Thoracic aorta (tissue), 1 donor: ENCODE data around the gene RUFY1.

DNA sequence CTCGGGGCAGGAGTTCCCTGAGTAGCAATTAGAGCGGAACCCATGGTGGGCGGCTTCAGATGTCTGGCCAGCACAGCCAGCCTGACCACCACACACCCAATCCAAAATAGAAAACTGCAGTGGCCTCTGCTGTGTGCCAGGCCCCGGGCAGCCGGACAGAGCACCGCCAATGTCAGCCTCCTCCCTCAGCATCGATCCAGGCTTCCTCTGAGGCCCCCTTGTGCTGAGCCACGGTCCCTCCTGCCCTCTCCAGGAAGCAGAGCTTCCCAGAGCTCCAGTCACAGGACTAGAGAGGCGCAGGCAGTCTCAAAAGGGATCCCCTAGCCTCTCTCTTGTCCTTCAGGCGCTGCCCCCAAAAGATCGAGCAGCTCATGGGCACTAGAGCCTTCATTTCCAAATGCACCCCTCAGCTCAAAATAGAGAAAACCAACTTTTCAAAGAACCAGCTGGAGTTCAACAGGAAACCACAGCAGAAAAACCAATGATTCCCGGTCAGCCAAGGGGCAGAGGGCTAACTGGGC is 2.6 kb downstream of the ADAMTS2 start:
- RAMPAGE, long total RNA = no peak

DNA sequence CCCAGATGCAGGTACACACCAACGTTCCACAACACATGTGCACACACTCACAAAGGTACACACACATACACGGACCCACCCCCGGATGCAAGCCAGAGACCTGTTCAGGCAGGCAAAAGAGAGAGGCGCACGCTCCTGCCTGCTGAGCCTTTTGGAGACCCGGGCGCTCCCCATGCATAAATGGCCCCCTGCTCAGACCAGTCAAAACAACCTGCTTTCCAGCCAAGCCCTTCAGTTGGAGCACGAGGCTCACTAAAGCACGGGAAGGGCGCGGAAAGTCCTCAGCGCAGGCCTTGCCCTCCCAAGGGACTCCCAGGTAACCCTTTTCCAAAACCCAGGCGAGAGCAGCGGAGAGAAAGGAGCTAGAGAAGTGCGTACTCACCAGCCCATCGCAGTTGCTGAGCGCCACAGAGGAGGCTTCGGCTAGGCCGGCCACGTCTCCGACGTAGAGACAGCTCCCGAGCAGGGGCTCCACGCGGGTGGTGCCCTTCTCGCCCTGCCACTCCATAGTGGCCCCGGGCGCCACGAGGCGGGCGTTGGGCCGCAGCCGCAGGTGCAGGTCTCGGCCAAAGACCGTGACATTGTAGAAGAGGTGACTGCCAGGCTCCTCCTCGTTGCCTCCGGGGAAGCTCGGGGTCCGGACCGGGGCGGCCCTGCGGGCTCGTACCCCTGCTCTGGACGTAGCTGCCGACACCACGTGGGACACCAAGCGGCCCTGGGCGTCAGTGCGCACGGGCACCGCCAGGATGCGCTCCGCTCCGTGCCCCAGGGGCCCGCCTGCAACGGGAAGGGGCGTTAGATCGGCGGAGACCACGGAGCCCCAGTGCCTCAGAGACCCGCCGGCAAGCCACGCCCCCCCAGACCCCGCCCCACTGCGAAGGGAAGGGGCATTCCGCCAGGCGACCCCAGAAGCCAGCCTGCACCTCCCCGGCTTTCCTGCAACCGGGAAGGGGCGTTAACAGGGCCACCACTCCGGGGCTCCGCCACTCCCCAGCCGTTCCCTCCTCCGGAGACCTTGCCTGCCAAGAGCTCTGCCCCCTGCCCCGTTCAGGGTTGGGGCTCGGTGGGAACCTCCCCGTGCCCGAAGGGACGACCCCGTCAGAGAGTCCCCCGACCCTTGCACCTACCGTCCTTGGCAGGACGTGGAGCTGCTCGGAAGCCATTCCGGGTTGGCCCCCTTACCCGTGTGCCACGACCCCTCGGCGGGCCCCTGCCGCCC is 1.5 kb downstream of the ADAMTS2 start:
- RAMPAGE, long total RNA = no peak

- RAMPAGE, long total RNA = no peak
Observed at GRCh38 chr5:179356486-179356796, 11.2 kb upstream of the ADAMTS2 start.

- RAMPAGE, long total RNA = no peak
Observed at GRCh38 chr5:179550071-179550706, at the start of gene RUFY1. Gene RUFY1 (plus strand): TSS chr5:179550554.

DNA sequence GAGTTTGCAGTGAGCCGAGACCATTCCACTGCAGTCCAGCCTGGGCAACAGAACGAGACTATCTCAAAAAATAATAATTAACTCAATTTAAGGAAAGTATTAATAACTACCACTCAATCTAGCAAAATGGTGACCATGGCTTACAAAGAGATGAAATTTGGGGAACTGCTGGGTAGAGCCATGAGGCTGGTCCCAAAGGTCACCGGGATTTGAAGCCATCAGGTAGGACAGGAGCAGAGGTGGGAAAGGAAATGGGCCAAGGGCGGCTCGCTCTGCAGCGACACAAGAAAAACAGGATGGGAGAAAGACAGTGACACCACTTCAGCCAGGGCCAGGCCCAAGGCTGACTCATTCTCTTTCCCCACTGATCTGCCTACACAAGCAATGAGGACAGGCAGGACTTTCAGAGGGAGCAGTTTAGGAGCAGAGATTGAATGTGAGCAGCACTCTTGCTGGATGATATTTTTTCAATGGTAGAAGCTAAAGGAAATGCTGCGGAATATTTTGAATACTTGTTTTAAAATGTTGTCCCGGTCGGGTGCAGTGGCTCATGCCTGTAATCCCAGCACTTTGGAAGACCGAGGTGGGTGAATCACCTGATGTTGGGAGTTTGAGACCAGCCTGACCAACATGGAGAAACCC is 3.5 kb downstream of the RUFY1 start:
- RAMPAGE, long total RNA = no peak

GRCh38 chr5:179613703-179614195 is 9.7 kb downstream of the HNRNPH1 start:
- RAMPAGE, long total RNA = no peak

- RAMPAGE, long total RNA = no peak
Observed at GRCh38 chr5:179614742-179615277, 8.7 kb downstream of the HNRNPH1 start.

DNA sequence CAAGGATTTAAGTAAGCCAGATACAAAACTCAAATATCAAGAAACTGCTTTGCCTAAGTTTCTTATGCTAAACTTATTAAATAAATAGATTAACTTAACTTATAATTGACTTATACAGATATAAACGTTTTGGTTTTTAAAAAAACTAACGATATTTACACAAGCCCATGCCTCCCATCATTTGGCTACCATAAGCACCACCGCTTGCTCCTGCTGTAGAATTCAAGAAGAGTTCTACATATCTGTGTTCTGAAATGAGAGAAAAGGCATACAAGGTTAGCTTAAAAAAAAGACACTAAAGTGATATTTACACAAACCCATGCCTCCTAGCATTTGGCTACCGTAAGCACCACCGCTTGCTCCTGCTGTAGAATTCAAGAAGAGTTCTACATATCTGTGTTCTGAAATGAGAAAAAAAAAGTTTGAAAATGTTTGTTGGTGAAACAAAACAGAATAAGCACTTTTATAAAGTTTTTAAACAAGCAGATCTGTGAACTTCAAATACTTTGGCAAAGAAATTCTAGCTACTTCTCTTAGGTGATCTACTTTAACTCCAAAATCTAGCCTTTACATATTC is 6.7 kb downstream of the HNRNPH1 start:
- RAMPAGE, long total RNA = no peak

DNA sequence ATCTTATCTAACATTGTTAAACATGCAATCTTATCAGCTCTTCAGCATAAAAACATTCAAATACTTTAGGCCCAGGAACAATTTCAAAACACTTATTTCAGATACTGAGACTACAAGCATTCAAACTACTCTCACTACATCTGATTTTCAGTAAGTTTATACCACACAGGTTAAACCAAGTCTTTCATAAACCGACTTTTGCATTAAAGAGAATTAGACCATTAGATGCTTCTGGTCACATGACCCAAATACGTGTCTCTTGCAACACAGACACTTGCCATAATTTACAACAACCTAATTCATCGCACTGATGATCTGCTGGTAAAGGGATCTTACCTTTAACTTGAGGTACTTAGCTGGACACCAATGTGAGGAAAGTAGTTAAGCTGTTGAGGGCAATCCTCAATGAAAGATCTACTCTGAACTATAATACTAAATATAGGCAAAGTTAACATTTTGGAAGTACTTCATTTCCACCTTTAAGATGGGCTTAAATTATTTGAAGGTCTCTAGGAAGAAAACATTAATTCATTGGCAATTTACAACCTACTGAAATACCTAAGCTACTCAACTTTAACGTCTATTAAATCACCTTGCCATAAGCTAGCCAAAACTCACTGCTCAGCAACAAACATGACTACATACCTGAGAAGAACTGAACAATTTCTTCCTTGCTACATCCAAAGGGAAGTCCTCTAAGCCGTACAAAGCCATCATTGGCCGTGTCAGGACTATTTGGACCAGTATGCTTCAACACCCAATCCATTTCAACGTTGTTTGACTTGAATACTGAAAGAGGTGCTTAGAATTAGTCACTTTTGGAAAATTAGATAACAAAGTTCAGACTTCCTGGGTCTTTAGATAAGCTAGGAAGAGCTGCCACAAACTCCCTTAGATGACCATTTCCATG is 3.0 kb downstream of the HNRNPH1 start:
- RAMPAGE, long total RNA = no peak

- RAMPAGE, long total RNA = start-site peak on the minus strand at chr5:179698592-179698616, 16 reads
Observed at GRCh38 chr5:179697708-179698818, 704 bp upstream of the CANX start.

DNA sequence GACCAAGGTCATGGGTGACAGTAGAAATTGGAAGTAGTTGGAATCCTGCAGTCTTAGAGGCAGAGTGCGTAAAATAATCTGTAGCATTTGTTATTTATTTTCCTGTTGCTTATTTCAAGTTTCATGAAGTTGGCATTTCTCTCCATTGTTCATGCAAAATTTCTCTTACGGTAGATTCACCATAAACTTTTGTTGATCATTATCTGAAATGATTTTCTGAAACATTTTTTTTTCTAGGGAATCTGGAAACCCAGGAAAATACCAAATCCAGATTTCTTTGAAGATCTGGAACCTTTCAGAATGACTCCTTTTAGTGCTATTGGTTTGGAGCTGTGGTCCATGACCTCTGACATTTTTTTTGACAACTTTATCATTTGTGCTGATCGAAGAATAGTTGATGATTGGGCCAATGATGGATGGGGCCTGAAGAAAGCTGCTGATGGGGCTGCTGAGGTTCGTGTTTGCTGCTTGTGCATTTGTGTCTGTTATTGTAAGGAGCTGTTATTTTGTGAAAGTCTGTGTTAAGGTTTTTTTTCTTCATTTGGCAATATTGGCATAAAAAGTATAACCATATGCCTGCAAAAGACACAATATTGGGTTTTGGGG is 10.0 kb upstream of the MAML1 start:
- RAMPAGE, long total RNA = start-site peak on the plus strand centred at position 384 of the sequence, 136 bp wide, 427 reads

- RAMPAGE, long total RNA = no peak
Observed at GRCh38 chr5:179731493-179731898, 1.1 kb upstream of the MAML1 start.

DNA sequence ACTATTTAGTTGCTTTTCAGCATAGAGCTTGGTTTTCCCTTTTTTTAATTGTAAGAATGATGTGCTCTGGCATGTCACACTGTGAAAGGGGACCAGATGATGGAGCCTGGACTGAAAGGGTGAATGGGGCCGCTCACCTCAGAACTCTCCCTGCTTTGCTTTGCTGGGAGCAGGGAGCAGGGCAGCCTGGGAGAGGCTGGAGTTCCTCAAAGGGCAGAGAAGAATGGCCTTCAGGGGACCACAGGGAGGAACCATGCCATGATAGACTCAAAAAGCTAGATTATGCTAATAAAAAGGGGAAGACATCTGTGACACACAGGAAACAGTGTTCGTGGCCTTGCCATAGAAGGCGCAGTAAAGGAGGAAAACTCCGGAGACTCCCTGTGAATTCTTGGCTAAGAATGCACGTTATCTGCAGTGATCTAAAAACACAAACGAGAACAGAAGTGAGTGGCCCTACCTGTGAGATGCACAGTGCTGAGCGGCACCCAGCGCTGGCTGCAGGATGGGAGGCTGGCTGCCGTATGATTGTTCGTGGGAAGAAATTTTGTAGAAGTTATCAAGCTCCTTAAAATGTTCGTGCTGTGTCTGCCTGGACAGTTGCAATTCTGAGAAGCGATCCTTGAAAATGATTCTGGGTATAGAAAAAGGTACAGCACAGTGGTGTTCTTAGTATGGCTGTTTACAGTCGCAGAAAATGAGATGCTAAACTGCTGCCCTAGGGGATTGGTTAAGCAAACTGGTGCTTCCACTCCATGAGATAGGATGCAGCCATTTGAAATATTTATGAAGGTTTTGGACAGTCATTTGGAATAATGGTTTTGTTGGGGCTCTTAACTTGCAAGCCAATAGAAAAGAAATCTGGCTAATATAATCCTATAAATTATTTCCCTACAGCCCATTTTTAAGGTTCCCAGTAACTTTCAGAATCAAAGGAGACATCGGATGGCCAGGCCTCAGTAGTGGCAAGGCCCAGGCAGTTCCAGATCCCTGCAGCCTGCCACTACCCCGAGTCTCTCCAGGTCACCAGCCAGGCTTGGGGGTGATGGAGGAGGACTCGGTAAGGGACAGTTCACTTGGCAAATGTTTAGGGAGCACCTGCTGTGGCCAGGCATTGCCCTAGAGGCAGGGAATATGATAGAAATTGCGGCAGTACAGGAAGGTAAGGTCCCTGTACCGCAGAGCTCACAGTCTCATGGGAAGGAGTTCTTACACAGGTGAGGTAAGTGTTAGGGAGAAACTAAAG is 15.6 kb upstream of the LTC4S start:
- RAMPAGE, long total RNA = no peak

DNA sequence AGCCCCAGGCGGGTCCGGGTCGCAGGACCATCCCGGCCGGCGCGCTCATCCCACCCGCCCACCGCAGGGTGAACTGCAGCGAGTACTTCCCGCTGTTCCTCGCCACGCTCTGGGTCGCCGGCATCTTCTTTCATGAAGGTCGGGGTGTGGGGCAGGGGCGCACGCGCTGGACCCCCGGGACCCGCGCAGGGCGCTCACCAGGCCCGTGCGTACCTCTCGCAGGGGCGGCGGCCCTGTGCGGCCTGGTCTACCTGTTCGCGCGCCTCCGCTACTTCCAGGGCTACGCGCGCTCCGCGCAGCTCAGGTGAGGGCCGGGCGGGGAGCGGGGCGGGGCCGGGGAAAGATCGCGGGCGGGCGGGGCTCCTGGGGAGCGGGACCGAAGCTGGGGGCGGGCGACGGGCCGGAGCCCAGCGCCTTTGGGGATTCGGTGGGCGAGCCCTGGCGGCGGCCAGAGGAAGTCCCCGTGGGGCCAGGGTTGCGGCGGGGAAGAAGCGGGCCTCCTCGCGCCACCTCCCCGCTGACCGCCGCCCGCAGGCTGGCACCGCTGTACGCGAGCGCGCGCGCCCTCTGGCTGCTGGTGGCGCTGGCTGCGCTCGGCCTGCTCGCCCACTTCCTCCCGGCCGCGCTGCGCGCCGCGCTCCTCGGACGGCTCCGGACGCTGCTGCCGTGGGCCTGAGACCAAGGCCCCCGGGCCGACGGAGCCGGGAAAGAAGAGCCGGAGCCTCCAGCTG is 2.1 kb downstream of the LTC4S start:
- RAMPAGE, long total RNA = no peak

DNA sequence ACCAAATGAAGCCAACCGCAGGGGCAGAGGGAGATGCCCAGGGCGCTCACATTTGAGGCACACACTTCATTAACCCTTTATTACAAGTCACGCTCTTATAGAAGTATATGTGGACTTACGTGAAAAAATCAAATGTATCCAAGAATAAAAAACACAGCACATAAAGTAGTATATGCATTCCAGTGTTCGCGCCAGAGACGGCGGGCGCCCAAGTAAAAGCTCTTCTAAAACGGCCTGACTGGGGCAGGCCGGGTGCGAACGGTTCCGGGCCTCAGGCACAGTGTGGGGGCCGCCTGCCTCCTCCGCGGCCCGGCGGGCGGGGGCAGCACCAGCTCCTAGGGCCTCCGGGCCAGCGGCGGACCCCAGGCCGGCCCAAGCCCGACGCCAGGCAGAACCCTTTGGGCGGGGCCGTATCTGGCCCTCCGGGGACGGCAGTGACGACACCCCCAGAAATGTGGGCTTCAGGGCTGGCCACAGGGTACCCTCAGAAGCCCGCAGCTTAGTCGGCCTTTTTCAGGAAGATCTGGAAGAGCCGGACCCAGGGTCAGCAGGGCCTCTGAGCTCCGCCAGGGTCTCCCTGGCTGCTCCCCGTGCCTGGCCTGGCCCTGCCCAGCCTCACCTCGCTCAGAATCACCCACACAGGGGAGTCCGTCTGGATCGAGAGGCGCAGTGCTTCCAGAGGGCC is 3.9 kb downstream of the LTC4S start:
- RAMPAGE, long total RNA = no peak

- RAMPAGE, long total RNA = no peak
Observed at GRCh38 chr5:179805592-179806148, 996 bp downstream of the MGAT4B start.

- RAMPAGE, long total RNA = no peak
Observed at GRCh38 chr5:179816537-179817711, 3.8 kb upstream of the SQSTM1 start.

DNA sequence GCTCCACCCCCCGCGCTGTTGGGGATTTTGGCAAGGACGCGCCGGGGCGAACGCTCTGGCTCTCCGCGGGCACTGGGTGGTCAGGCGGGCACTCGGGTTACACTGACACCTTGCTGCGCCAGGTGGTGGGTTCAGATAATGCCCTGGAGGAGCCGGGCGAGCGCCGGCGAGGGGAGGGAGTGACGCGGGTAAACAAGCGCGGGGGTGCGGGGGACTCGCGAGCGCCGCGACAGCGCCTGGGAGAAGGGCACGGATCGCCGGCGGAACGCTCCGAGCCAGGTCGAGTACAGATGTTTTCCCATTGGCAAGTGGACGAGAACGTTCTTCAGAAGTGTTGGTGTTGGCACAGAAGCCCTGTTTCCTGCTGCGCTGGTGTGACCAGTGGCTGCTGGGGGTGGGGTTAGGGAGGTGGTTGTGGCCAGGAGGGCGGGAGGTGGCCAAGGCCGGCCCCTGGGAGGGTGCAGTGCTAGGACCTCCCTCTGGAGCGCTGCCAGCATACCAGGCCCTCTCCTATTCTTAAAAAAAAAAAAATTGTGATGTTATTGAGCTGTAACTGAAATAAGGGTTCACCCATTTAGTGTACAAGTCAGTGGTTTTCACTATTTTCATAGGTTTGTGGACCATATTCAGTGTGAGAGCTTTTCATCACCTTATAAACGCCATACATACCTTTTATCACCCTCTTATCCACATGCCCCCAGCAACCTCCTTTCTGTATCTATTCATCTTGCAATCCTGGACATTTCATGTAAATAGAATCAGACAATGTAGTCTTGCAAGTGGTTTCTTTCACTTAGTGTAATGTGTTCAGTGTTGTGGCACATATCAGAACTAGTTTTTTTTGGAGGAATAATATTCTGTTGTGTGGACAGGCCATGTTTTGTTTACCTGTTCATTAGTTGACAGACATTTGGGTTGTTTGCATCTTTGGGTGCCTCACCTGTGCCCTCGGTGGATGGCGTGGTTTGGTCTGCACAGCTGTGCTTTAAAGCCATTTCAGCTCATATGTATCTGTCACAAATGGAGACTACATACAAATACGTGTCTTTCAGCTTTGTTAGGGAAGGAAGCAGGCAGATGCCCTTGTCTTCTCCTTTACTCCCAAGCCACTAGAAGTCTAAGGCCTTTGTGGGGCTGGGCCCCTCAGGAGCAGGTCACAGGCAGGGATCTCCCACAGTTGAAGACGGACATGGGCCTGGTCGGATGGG is 1.1 kb downstream of the SQSTM1 start:
- RAMPAGE, long total RNA = no peak

- RAMPAGE, long total RNA = no peak
Observed at GRCh38 chr5:179827511-179828452, 7.1 kb downstream of the SQSTM1 start.

- RAMPAGE, long total RNA = no peak
Observed at GRCh38 chr5:179868797-179870011, 10.6 kb upstream of the MRNIP start.